Transverse colon (tissue), 4 donors: ENCODE measurements around a stretch of chr3.

- PRO-cap: no peak
- RAMPAGE, long total RNA, 4 experiments: no peak in any of the 4 experiments
Measured at GRCh38 chr3:13144066-13144816, 71.0 kb upstream of the IQSEC1 start.

DNA sequence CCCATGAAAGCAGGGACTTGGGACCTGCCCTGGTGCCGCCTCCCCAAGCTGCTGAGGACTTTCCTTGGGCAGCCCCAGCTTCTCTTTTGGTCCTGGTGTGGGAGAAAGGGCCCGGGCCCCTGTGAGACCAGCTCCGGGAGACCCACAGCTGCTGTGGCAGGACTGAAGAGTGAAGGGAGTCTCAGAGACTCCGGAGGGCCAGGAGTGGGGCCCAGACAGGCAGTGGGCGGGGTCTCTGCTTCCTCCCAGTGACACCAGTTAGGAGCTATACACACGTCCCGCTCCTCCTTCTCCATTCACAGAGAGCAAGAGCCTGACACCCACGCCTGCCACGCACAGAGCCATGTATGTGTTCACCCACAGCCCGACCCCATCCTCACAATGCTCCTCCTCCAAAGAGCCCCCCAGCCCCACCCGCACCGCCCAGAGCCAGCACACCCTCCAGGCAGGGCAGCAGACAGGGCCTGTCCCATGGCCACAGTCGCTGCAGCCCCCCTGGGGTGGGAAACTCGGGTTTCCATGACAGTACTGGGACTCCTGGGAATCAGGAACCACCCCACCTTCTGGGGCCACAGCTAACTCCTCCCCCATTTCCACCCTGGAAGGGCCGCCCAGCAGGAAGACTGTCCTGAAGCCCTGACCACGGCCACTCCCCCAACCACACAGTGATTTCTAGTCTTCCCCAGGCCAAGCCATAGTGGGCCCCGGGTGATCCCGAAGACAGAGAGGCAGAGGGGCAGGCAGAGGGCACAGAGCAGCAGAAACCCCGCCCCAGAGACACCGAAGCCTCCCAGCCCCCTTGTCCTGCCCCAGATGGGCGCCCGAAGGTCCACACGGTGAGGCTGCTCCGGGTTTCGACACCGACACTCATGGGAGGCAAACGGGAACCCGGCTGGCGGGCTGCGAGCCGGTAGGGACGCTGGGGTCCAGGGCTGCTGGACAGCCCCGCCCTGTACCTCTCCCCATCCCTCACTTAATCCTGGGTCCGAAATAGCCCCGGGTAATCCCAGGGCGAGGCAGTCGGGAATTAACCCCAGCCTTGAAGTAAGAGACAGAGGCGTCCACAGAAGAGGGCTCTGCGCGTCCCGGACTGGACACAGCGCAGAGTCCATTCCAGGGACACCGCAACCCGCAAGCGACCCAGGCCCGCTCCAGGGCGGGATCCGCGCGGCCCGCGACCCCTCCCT, 138.6 kb downstream of the NUP210 start:
- PRO-cap: unidirectional peak, plus-strand start at position 295 of the sequence; unidirectional peak, plus-strand start at position 812 of the sequence
- RAMPAGE, long total RNA, 4 experiments: no peak in any of the 4 experiments

DNA sequence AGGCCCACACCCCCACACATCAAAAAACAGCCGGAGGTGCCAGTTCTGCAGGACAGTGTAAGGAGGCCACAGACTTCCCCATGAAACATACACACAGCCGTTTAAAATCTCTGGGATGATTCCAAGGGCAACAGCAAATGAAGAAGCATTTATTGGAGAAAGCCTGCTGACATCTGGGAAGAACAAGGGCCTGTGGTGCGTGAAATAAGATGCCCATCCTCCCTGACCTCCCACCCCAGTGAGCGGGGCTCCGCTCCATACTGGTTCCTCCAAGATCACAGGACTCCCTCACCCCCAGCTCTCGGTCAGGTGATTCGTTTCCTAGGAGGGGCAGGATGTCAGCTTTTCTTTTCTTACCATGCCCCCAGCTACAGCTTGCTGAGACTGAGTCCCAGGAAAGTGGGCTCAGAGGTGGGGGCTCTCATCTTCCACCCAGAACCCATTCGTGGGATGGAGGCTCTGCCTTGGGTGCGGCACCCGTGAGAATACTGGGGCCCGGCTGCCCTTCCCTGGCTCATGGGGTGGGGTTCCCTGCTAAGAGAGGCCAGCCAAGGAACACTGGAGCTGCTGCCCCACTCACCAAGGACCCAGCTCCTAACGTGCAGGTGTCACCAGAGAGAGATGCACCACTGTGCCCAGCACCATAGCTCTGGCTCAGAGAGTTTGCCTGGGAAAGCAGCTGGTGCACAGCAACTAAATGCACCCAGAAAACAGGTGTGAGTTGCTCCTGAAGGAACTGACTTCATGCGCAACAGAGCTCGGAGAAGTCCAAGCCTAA, 71.0 kb downstream of the NUP210 start:
- PRO-cap: no peak
- RAMPAGE, long total RNA, 4 experiments: no peak in any of the 4 experiments

DNA sequence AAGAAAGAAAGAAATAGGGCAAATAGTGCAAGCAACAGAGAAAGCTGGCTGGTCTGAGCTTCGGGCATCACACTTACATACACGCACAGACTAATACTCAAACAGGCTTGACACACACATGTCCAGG, 1.3 kb downstream of the NUP210 start:
- PRO-cap: no peak
- RAMPAGE, long total RNA, 4 experiments: no peak in any of the 4 experiments

DNA sequence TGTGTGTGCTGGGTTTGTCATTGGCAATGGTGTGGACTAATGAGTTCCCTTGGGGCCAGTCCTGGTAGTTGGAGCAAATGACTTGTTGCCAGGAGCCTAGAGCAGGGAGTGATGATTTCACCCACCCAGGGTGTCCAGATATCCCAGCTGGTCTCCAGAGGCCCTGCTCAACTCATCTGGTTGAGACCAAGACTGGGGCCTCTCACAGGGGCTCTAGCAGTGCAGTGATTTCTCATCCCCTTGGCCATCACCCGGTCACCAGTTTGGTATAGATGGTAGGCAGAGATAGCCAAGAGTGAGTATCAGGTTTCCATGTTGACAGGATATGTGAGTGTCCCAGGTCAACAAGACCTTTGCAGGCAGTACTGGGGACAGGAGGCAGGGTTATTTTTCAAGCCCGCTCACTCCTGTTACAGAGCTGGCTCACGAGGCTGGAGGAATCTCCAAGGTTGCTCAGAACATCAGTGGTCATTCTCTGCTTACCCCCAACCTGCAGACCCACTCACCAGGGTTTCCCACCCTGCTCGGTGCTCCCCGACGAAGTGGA, 4.0 kb upstream of the HDAC11 start:
- PRO-cap: no peak
- RAMPAGE, long total RNA, 4 experiments: no peak in any of the 4 experiments

DNA sequence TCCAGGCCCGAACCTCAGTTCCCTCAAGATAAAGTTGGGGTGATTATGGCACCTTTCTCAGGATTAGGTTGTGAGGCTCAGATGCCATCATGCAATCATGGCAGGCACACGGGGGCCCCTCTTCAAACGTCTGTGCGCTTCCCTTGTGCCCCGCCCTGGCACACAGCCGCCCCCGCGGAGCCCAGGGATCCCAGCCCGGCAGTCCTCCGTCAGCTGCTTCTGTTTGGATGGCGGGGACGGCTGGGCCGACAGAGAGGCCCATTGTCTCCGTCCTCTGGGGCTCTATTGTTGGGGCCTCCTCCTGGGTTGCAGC, 864 bp upstream of the HDAC11 start:
- PRO-cap: bidirectional peak, plus-strand start at position 212 of the sequence, minus-strand start at position 221 of the sequence
- RAMPAGE, long total RNA, 4 experiments: no peak in any of the 4 experiments

GRCh38 chr3:13480530-13481598, 758 bp downstream of the HDAC11 start:
- PRO-cap: unidirectional peak, minus-strand start at chr3:13480980
- RAMPAGE, long total RNA, 4 experiments: no peak in any of the 4 experiments

DNA sequence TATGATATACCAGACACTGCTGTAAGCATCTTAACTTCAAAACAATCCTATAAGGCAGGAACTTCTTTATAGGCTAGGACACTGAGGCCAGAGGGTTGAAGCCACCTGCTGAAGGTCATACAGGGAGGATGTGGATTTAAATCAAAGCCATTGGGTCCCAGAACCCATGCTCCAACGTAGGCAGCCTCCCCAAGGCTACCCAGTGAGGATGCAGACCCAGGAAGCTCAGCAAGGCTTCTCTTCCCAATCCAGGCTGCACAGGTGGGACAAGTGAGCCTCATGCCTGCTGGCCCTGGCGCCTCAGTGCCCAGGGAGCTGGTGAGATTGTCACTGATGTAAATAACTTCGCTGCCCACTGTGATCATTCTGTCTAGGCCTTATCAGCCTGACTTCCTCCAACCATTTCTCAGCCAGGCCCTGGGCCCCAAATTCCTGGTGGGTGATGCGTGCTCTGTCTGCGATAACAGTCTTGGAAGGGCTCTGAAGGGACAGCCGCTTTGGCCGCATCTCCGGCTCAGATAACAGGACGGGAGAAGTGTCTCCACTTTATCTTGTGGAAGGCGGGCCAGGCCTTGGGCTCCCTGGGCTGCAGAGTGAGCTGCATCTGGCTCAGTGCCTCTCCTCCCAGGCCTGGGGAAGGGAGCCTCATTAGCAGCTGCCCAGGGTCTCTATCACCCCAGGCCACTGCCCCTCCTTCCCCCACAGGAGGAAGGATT, 2.3 kb upstream of the FBLN2 start:
- PRO-cap: no peak
- RAMPAGE, long total RNA, 4 experiments: no peak in any of the 4 experiments

DNA sequence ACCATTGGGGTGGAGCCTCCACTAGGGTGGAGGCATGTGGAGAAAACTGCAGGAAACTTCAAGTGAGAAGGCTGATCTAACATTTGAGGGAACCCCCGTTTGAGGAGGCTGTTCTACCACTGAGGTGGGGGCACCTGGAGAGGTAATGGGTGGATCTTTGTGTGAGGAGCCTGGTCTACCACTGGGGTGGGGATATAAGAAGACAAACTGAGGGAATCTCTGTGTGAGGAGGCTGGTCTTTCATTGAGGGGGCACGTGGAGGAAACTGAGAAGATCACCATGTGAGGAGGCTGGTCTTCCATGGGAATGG, 163.4 kb downstream of the FBLN2 start:
- PRO-cap: no peak
- RAMPAGE, long total RNA, 4 experiments: no peak in any of the 4 experiments

GRCh38 chr3:14323616-14324242, 78.7 kb upstream of the SLC6A6 start:
- PRO-cap: no peak
- RAMPAGE, long total RNA, 4 experiments: no peak in any of the 4 experiments

GRCh38 chr3:14453955-14454297, 51.5 kb downstream of the SLC6A6 start:
- PRO-cap: no peak
- RAMPAGE, long total RNA, 4 experiments: no peak in any of the 4 experiments

GRCh38 chr3:14488566-14488894, 51.6 kb downstream of the GRIP2 start:
- PRO-cap: no peak
- RAMPAGE, long total RNA, 4 experiments: no peak in any of the 4 experiments

- PRO-cap: no peak
- RAMPAGE, long total RNA, 4 experiments: no peak in any of the 4 experiments
Measured at GRCh38 chr3:14555717-14556435, 15.7 kb upstream of the GRIP2 start.

DNA sequence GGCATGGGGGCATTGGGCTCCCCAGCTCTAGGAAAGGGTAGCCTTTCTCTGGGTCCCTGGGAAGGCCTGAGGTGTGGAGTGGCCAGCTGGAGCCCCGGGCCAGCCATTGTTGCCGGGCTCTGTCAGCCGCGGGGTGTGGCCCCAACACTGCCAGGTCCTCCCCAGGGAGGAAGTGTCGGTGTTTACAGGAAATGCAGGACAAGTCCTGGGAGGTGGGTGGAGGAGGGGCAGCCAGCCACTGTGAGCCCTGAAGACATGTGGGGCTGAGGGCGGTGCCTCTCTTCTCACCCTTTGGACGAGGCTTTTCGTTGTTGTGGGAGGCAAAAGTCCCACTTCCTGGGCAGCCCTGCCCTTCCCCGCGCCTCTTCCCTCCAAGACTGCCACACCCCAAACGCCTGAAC, 29.1 kb downstream of the FGD5 start:
- PRO-cap: bidirectional peak, plus-strand start at position 250 of the sequence, minus-strand start at position 174 of the sequence
- RAMPAGE, long total RNA, 4 experiments: no peak in any of the 4 experiments

- PRO-cap: no peak
- RAMPAGE, long total RNA, 4 experiments: start-site peak on the plus strand in 1 of 4 experiments, at chr3:15032794-15032852 at its widest, 9 reads per replicate
Measured at GRCh38 chr3:15032432-15033020, 32.6 kb downstream of the MRPS25 start.

GRCh38 chr3:15045501-15046149, 19.5 kb downstream of the MRPS25 start:
- PRO-cap: no peak
- RAMPAGE, long total RNA, 4 experiments: start-site peak on the plus strand in 1 of 4 experiments, at chr3:15045805-15045906 at its widest, 6 reads per replicate

DNA sequence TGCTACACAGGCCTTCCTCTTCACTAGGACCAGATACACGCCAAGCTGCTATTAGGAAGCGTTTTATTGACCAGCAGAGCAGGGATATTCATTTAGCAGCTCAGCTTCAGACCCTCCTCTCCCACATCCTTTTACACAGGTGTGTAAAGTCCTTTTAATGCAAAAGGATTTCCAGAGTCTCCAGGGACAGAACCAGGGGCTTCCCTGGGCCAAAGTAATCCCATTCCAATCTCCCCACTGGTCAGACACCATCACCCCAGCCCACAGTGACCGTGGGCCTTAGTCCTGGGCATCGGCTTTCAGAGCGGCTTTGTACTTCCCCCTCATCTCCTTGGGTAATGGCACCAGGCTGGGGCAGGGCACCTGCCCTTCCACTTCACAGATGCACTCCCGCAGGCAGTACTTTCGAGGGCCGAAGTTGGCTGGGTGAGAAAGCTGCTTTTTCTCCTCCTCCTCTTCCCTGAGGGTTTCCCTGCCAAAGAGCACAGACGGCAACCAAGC, 12.9 kb downstream of the MRPS25 start:
- PRO-cap: no peak
- RAMPAGE, long total RNA, 4 experiments: no peak in any of the 4 experiments

- PRO-cap: no peak
- RAMPAGE, long total RNA, 4 experiments: start-site peak on the minus strand in 2 of 4 experiments, at chr3:15077067-15077153 at its widest, 17 reads per replicate
Measured at GRCh38 chr3:15077009-15077309, 11.8 kb upstream of the MRPS25 start.

DNA sequence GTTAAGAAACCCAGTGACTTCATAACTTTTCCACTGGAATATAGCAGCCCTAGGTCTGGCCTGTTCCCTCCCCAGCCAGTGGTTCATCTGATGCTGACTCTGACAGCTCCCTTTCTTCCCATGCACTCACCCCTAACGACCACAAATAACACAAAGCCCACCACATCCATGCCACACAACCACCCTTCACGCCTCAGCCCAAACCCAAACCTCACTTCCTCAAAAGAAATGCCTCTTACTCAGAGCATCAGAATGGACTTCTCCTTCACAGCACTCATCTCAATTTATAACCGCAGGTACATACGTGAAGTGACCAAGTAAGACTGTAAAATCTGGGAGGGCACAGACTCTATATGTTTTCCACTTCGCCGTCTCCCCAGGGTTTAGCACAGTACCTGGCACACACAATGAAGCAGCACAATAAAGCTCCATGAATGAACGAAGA, 1.0 kb downstream of the RBSN start:
- PRO-cap: no peak
- RAMPAGE, long total RNA, 4 experiments: no peak in any of the 4 experiments

- PRO-cap: no peak
- RAMPAGE, long total RNA, 4 experiments: no peak in any of the 4 experiments
Measured at GRCh38 chr3:15148655-15149012, 49.7 kb upstream of the RBSN start.